ENCODE measurements around the genes URGCP and PGAM2.

DNA sequence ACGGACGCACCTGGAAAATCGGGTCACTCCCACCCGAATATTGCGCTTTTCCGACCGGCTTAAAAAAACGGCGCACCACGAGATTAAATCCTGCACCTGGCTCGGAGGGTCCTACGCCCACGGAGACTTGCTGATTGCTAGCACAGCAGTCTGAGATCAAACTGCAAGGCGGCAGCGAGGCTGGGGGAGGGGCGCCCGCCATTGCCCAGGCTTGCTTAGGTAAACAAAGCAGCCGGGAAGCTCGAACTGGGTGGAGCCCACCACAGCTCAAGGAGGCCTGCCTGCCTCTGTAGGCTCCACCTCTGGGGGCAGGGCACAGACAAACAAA is 53.1 kb upstream of the HECW1 start:
- PRO-cap: no peak

GRCh38 chr7:43211598-43212035 is 99.2 kb downstream of the HECW1 start:
- PRO-cap: no peak

- PRO-cap: no peak
Measured at GRCh38 chr7:43294025-43294844, 181.8 kb downstream of the HECW1 start.

DNA sequence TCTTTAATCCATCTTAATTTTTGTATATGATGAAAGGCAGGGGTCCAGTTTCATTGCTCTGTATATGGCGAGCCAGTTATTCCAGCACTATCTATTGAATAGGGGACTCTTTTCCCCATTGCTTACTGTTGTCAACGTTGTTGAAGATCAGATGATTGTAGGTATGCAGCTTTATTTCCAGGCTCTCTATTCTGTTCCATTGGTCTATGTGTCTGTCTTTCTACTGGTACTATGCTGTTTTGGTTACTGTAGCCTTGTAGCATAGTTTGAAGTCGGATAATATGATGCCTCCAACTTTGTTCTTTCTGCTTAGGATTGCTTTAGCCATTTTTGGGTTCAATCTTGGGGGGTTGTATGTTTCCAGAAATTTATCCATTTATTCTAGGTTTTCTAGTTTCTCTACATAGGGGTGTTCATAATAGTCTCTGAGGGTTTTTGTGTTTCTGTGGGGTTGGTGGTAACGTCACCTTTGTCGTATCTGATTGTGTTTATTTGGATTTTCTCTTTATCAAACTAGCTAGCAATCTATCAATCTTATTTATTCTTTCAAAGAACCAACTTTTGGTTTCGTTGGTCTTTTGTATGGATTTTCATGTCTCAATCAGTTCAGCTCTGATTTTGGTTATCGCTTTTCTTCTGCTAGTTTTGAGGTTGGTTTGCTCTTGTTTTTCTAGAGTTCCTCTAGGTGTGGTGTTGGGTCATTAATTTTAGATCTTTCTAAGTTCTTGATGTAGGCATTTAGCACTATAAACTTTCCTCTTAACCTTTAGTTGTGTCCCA is 26.9 kb downstream of the COA1 start:
- PRO-cap: no peak

- PRO-cap: bidirectional peak, plus-strand start at chr7:43905999, minus-strand start at chr7:43906048; bidirectional peak, plus-strand start at chr7:43906819, minus-strand start at chr7:43906617
Measured at GRCh38 chr7:43905869-43906963, at the start of gene URGCP. Gene URGCP (minus strand): TSS chr7:43906596.

GRCh38 chr7:44064808-44065725 is at the start of gene PGAM2:
Gene PGAM2 (minus strand): TSS chr7:44065567.
- PRO-cap: unidirectional peak, plus-strand start at chr7:44065006

GRCh38 chr7:44066709-44067401 is 1.5 kb upstream of the PGAM2 start:
- PRO-cap: no peak

- PRO-cap: no peak
Measured at GRCh38 chr7:44067402-44068339, 2.3 kb upstream of the PGAM2 start.

- PRO-cap: no peak
Measured at GRCh38 chr7:44068611-44069431, 3.5 kb upstream of the PGAM2 start.

DNA sequence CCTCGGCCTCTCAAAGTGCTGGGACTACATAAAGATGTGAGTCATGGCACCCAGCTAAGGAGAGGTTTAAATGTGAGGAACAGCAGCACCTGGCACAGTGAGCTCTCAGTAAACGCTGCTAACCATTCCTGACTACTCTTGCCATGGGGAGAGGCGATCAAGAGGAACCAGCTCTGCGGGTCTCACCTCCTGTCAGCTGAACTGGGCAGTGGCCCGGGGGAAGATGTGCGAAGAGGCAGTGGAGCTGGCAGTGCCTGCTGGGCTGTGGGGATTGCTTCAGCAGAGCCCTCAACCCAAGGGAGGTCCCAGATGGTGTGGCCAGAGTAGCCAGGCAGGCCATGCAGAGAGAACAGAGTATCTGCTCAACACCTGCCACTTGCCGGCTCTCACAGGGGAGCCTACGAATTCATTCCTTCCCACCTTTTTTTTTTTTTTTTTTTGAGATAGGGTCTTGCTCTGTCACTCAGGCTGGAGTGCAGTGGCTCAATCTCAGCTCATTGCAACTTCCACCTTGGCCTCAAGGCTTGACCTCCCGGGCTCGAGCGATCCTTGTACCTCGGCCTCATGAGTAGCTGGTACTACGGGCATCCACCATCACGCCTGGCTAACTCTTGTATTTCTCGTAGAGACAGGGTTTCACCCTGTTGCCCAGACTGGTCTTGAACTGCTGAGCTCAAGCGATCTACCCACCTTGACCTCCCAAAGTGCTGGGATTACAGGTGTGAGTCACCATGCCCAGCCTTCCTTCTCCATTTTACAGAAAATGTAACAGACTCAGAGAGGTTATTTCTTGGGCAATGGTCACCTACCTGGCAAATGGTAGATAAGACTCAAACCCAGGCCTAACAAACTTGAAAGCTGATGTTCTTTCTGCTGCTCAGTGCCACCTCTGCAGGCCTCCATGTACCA is 6.8 kb downstream of the POLM start:
- PRO-cap: no peak

DNA sequence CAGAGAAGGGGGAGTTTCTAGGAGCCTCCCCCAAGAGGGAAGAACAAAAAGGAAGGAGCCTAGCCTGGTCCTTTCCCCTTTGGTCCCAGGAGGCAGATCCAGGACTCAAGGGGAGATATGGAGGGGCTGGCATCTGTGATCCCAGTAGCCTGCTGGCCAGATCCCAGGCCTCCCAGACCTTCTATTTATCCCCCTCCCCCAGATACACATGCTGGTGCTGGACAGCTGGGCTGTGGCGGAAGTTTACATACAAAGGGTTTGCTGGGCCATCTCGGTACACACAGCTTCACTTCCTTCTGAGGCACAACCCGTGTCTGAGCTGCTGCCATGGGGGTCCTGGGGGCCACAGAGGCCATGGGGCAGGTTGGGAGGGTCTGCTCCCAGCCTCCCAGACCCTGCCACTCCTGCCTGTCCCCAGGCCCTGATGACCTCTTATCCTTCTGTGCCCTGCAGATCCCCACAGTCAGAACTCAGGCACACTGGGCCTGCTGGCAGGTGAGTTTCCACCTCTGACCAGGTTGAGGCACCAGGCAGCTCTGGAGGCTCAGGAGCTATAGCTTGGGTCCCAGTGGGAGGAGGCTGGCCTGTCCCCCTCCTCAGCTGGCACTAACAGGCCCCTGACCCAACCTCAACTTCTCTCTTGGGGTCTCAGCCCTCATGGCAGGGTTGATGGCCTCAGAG is 3.0 kb upstream of the AEBP1 start:
- PRO-cap: no peak

GRCh38 chr7:44102001-44102850 is 1.9 kb upstream of the AEBP1 start:
- PRO-cap: unidirectional peak, plus-strand start at chr7:44102545

DNA sequence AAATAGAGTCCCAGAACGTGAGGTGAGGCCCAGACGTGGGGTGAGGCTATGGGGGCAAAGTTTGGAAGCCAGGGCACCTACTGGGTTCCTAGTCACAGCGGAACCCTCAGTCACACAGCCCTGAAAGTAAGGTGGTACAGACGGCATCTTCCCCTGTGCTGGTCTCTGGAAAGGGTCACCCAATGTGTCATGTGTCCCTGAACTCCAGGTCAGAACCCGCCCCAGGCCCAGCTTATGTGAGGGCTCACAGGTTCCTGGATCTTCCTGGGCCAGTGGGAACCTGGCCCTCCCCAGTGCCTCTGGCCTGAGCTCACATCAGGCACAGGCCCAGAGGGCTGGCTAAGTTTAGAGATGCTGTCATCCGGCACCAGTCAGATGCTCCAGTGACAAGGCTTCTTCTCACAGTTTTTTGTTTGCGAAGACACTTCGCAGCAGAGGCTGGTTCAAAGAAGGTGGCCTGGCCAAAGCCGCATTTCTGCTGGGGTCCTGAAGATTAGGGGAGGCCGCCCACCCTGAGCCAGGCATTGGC is 11.8 kb downstream of the CAMK2B start:
- PRO-cap: no peak

GRCh38 chr7:44323850-44324590 is 1.4 kb downstream of the CAMK2B start:
- PRO-cap: no peak

GRCh38 chr7:44621242-44621672 is 14.8 kb downstream of the OGDH start:
- PRO-cap: unidirectional peak, minus-strand start at chr7:44621479

DNA sequence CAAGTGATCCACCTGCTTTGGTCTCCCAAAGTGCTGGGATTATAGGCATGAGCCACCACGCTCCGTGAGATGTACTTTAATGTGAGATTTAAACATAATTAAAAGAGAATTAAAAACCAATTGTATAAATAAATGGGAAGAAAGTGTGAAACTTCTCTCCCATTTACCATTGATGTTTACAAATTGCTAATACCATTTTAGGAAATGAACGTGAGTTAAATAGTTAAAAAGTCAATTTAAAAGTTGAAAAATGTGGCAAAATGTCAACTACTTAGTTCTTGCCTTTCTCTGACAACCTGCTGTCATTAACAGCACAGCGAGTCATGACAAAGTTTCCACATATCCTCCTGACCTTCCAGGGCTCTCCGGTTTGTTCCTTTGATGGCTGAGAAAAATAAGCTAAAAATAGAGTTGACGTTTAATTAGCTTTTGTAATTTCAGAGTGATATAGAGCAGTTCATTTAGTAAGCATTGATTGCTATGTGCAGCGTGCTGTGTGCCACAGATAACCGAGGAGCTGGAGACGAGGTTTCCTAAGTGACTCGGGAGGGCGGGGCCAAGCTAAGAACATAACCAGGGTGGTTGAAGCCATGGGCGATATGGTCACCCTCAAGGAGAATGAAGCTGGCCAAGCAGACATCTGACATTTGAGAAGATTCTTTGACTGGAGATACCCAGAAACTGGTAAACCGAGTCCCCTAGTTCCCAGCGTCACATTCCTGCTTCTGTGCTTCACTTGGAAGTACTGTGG is 47.8 kb downstream of the OGDH start:
- PRO-cap: no peak

DNA sequence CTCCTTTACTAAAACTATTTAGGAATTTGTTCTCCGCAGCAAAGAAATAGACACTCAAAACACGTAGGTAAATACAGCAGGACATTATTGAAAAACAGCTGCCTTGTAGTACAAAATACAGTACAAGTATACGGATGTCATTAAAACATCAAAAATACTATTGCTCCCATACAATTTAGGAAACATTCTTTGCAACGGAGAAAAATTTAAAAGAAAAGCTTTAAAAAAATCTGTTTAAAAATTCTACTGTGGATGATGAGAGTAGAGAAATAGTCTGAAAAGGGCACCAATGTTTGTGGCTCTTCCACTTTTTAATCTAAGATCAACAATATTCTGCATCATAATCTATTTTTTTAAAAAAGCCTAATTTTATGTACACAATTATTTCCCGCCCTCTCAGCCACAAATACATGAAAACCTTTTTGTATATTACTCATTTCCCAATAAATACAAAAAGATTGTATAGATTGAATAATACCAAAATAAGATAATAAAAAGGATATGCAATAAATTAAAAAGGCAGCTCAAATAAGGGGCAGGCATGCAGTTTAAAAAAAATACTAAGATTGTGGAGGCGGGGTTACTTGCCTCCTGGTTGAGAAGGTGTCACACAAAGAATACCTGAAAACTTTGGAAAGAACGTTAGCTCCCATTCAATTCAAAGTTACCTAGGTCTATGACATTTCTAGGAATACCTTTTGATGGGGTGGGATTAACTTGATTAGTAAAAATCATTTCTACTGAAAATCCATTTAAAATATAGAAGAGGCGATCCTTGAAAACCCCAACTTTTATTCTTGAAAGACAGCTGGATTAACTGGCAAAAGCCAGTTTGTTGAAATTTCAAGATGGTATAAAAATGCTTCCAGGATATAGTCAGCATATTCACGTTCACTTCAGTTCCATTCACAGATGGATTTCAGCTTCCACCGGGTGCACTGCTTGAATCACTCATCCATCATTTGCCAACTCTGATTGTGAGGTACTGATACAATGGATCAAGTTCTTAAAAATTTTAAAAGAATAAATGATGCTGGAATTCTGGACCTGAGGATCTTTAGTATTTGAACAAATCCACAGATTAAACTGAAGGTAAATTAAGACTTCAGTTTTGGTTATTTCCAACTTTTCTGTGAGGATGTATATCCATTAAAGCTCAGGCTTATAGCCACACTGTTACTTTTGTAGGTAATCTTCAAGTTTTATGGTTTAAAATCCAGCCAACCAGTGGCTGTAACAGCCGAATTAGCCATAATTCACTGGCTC is 2.7 kb downstream of the PURB start:
- PRO-cap: no peak

DNA sequence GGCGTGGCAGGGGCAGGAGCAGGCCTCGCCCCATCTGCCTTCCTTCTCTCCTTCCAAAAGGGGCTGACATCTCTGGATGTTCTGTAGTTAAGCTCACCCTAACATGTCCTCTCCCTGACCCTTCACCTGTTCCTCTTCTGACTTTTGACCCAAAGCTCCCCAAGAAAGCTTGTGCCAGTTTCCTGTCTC is 11.9 kb downstream of the MYO1G start:
- PRO-cap: no peak

DNA sequence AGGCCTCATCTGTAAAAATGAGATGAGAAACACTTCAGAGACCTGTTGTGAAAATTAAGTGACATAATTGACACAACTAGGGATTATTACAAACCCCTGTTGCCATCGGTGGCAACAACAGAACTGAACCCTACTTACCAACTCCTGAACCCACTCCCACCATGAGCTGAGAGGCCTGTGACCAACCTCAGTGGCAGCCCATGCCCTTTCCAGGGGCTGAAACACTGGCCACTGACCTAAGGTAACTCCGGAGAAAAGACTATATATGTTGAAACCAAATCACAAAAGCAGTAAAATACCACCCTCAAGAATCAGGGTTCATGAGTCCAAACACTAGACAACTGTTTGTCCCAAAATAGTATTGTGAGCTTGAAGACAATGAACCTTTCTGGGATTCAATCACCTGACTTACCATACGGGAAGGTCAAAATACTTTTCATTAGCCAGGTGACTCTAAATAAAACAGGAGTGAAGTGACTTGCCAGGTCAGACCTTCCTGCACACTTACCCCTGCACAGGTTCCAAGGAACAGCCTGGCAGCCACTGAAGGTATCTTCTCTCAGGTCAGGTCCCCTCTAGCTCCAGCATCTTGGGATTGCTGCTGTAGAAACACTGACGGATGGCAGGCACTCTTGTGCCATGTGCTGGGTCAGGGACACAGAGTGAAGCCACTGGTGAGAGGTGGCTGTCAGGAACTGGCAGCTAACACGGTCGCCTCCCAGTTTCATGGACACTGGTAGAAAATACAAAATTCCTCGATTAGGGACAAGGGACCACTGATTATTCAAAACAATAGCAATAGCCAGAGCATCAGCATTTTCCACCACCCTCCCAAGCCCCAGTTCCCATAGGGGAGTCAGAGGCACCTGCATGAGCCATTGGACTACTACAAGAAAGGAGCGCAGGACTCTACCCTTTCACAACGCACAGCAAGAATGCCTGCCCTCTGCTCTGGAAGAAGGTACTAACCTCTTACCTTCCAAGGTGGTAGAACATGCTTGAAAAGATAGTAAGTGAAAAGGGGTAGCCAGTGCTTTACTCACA is 4.8 kb upstream of the MYO1G start:
- PRO-cap: no peak

GRCh38 chr7:45042654-45043104 is 42.7 kb downstream of the CCM2 start:
- PRO-cap: no peak